Left cardiac atrium (tissue), 1 donor: ENCODE measurements around a stretch of chr7.

DNA sequence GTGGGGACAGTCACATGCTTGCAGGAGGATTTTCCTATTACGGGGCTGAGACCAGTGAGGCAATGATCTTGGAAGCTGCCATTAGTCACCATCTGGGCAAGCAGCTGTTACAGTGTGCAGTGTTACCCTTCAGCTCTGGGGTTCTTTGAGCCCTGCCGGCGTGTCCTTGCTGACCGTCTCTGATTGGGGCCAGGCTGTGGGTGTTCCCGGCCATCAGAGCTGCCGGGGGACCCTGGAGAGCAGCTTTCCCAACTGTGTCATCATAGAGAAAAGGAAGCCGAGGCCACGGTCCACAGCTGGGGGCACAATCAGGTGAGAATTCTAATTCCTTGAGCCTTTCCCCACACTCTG is 126.8 kb upstream of the FAM20C start:
- PRO-cap: no peak

DNA sequence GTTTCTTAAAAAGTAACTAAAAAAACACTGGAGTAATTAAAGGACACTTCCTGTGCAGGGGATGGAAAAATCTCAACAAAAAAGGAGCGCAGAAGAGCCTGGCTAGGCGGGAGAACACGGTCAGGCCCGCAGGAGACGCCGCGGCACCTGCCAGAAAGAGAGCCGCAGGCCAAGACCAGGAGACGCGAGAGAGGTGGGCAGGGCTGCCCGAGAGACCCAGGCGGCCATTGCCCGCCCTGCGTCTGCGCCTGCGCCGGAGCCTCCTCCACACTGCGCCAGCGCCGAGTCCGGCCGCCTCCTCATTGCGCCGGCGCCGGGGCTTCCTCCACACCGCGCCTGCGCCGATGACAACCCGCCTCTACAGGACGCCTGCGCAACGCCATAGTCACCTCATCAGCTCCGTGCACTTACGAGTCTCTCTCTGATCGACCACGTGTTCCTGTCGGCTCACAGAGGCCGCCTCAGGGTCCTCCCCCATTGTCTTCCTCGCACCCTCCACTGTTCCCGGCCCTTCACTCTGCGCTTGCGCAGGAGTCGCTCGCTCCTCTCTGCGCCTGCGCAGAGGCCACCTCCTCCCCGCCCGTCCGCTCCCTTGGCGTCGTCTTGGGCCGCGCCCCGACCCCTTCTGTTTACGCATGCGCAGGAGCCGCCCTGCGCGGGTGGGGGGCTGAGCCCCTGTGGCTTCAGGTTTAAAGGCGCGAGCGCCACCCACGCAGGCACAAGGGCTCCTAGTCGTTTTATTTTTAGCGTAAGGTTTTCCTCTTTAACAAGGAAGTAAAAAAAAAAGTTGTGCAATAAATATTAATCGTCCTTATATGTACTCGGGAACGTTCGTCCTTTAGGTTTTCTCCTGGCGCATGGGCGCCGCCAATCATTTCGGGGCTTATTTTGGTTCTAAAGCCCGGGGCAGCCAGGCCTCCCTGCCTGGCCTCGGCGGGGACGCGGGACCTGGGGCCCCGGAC is 43.2 kb upstream of the FAM20C start:
- PRO-cap: bidirectional peak, plus-strand start at position 355 of the sequence, minus-strand start at position 238 of the sequence; bidirectional peak, plus-strand start at position 692 of the sequence, minus-strand start at position 627 of the sequence

DNA sequence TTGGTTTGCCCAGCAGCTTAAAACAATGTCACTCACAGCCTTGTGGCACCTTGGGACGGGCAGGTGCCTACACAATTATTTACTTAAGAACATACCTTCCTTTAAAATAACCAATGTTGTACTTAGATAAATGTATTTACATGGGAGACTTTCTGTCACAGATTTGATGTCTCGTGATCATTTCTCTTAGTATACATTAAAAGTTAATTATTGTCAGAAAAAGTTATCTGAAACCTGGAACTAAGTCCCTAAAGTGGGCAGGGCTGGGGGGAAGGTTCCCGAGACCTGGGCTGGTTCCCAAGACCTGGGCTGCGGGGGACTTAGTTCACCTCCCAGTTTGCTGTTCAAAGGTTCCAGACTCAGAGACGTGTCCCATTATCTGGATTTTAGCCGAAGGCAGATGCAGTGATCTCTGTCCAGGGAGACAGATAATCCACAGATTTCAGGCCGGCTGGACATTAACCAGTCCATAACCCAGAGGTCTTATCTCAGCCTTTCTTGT is 27.0 kb upstream of the FAM20C start:
- PRO-cap: no peak

- PRO-cap: no peak
Measured at GRCh38 chr7:189641-190515, 2.5 kb upstream of the FAM20C start.

DNA sequence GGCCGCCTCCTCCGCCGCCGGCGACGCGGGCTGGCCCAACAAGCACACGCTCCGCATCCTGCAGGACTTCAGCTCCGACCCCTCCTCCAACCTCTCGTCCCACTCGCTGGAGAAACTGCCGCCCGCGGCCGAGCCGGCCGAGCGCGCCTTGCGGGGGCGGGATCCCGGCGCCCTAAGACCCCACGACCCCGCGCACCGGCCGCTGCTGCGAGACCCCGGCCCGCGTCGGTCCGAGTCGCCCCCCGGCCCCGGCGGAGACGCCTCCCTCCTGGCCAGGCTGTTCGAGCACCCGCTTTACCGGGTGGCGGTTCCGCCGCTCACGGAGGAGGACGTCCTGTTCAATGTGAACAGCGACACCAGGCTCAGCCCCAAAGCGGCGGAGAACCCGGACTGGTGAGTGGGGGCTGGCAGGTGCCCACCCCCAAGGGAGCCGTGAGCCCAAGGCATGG is 1.1 kb downstream of the FAM20C start:
- PRO-cap: no peak

- PRO-cap: no peak
Measured at GRCh38 chr7:201955-202529, 9.7 kb downstream of the FAM20C start.

DNA sequence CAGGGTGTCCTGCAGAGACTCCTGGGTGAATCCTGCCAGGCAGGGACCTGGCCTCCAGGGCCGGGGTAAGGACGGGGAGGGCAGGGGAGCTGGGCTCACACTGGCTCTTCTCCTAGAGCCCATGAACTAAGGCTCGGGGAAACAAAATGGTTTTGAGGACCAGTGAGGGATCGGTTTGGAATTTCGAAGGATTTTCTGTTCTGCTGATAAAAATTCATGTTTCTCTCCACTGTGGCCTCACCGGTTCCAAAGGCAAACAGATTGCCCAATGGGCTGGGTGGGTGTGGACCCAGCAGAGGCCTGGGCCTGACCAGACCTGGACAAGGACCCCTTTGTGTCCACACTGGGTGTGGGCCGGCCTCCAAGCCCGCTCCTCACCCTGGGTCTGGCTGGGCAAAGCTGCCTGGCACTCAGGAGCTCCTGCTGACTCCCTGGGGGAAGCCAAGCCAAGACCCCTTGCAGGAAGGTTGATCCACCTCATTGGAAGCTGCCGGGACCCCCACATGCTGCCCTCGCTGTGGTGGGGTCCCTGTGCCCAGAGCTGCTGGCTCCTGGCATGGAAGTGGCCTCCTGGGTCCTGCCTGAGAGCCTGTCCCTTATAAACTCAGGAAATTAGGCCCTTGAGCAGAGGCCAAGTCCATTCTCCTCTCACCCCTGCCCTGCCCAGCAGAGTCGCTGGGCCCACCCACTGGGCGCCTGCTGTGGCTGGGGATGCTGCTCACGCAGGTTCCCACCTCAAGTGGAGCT is 27.5 kb downstream of the FAM20C start:
- PRO-cap: no peak

- PRO-cap: no peak
Measured at GRCh38 chr7:228650-230126, 36.8 kb downstream of the FAM20C start.

GRCh38 chr7:233306-234447 is 41.3 kb downstream of the FAM20C start:
- PRO-cap: no peak

DNA sequence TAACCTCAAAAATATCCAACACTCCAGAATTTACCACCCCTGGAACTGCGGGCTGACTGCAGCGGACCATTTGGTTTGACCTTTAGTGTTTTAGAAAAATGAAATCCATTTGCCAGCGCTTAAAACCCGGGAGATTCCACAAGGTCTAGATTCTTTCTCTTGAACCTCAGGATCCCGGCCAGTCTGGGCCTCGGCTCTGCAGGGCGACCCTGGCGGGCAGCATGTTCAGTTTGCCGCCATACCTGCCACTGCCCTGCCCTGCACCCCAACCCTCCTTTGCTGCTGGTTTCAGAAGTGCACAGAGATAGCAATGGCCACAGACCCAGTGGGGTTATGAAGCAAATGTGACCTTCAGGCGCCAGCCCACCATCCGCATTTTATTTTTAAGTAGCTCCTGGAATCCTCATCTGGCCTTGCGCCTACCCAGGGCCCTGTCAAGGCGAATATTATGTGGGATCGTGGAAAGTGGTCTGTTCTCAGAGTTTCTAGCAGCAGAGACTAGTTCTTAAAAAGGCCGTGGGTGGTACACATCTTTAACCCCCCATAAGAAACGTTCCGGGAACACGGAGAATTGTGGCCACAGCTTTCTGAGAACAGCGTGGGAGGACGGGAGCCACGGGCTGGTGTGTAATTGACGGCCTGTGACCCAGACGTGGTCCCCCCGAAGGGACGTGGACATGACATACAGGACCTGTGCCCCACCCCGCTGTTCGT is 45.5 kb upstream of the FOXL3 start:
- PRO-cap: no peak

GRCh38 chr7:329669-329973 is 39.7 kb downstream of the FOXL3 start:
- PRO-cap: no peak

DNA sequence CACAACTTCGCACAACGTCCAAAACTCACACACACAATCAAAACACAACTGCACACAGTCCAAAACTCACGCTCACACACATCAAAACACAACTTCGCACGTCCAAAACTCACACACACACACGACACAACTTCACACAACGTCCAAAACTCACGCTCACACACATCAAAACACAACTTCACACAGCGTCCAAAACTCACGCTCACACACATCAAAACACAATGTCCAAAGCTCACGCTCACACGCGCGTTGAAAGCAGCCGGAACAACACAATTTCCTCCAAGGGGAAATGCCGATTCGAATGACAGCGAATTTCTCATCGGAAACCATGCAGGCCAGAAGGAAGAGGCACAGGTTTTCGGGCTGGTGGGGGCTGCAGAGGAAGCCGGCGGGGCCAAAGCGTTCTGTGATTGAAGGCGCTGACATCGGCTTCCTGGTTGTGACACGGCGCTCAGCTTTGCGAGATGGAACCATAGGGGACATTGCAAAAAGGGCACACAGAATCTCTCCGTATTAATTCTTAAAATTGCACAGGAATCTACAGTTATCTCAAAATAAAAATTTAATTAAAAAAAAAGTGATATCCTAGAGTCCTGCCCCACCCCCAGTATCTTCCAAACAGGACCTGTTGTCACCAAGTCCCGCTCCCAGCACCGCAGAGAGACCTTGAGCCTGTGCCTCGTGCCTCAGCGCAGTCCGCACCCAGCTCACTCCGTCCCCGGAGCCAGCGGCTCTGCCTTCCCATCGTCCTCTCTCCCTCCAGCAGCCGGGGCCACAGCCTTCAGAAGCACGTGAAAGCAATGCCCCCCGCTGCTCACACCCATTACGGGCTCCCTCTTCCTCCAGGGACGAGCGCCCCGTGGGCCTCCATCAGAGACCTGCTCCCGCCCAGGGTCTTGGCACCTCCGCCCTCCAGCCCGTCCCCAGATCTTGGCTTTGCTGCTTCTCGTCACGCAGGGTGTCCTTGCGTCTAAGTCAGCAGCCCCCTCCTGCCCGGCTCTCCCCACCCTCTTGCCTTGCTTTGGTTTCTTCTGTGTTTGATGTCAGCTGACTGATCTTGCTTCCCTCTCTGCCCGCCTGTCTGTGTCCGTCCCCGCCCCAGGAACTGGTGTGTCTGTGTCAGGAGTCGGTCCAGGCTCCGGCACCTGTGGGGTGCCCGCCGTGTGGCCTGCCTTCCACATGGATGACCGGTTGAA is 61.5 kb downstream of the FOXL3 start:
- PRO-cap: no peak

DNA sequence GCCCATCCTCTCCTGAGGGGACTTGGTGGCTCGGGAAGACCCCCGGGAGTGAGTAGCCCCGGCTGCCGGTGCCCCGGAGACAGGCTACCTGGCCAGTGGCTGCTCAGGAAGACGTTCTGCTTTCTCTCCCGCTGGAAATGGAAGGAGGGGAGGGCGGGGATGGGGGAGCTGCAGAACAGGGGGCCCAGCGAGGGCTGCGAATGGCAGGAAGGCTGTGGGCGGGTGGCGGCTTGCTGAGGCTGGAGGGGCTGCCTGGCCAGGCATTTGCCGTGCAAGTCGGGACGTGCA is 86.1 kb downstream of the FOXL3 start:
- PRO-cap: no peak

GRCh38 chr7:379040-380472 is 89.6 kb downstream of the FOXL3 start:
- PRO-cap: no peak

GRCh38 chr7:500761-501398 is 18.8 kb downstream of the PDGFA start:
- PRO-cap: no peak

GRCh38 chr7:516090-516650 is 3.5 kb downstream of the PDGFA start:
- PRO-cap: no peak

- PRO-cap: no peak
Measured at GRCh38 chr7:542745-543727, 23.4 kb upstream of the PDGFA start.

DNA sequence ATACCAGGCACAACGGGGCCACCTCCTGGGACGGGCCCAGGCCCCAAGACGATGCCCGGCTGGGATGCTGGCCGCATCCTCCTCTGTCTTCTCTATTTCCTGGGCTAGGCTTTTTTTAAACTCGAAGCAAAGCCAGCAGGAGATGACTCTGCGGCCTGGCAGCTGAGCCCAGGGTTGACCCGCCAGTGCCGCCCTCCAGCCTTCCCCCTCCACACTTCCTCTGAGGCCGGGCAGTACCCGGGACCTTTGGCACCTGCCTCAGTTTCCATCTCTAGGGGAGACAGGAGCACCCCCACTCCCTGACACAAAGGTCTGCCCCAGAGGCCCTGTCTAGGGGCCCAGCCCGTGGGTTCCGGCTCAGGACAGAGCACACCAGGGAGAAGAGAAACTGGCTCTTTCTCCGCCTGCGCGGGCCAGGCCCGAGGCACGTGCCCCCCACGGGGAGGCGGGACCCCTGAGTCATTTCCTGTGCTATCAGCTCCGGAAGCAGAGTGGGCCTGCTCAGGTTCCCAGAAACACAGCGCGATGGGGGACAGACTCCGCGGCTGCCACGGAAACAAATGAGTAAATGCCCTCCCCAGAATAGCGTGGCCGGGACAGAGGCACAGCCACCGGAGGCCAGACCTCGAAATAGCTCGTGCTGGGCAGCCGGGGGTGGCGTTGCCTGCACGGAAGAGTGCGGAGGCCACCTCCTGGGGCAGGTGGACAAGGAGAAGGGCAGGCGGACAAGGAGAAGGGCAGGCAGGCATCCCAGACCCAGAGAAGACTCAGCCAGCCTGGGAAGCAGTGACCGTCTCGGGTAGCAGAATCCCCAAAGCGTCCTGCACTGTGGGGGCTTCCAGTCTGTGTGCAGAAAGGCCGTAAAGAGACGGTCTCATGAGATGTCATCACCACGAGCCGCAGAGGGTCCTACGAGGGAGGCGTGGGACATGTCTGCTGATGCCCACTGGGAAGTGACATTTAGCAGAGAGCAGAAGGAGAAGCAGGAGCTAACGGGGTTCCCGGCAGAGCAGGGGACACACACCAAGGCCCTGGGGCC is 84.8 kb upstream of the PDGFA start:
- PRO-cap: unidirectional peak, minus-strand start at position 85 of the sequence; bidirectional peak, plus-strand start at position 512 of the sequence, minus-strand start at position 354 of the sequence

GRCh38 chr7:621780-622254 is 102.2 kb upstream of the PDGFA start:
- PRO-cap: no peak

GRCh38 chr7:711783-712335 is 14.6 kb upstream of the DNAAF5 start:
- PRO-cap: no peak